ENCODE measurements around the genes C7, RIMOC1, ZNF131, TMEM267 and C5orf34.

- PRO-cap = unidirectional peak, plus-strand start at chr5:40909422; unidirectional peak, plus-strand start at chr5:40909497
Observed at GRCh38 chr5:40909034-40909690, at the start of gene C7. Gene C7, plus strand, starts transcription at chr5:40909497.

DNA sequence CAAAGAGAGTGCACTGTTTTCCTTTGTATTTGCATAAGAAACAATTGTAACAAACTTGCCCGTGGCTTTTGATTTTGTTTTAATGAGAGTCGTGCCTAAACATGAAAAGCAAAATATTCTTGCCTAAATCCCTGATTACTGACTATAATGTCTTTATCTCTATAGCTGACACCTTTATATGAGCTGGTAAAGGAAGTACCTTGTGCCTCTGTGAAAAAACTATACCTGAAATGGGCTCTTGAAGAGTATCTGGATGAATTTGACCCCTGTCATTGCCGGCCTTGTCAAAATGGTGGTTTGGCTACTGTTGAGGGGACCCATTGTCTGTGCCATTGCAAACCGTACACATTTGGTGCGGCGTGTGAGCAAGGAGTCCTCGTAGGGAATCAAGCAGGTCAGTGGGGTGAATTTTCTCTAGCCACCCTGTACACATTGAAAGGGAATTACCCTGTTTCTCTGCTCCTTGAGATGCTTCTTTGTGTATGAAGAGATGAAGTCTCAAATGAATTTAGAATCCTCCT, 48.6 kb downstream of the C7 start:
- PRO-cap = no peak

- PRO-cap = no peak
Observed at GRCh38 chr5:40991217-40991523, 80.0 kb downstream of the MROH2B start.

DNA sequence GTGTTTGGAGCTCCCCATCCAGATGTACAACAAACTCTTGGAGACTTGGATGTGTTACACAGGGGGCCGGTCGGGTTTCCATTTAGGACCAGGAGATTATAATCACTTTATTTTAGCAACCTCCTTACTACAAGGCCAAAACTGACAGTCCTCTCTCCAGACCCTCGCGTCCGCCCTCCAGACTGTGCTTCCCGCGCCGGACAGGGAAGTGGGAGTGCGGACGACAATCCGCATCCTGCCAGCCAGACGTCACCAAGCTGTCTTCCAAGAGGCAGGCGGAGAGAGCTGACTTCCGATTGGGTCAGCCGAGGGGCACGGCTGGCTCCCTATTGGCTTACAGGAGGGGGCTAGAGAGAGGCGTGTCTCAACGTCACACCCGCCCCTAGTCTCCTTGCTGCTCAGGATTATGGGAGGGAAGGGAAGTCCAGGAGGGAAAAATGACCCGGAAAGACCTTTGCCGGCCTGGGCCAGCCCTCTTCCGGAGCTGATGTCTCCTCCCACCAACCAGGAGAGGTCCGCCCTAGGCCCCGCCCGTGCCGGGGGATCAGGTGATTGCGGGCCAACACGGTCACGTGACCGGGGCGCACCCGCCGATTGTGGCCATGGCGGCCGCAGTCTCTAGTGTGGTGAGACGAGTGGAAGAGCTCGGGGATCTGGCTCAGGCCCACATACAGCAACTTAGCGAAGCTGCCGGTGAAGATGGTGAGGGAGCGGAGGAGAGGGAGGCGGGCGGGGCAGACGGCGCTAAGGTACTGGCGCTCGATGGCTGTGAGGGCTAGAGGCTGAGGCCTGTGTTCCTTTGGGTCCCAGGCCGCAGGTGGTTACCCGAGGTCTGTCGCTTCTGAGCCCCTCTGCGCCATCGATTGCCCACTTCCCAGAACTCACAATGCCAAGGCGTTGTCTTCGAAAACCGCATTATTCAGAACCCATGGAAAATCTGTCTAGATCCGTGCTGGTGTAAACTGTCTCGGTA, at the start of gene RIMOC1:
Gene RIMOC1, plus strand, starts transcription at position 579 of the 973 bp plus-strand sequence.
- PRO-cap = bidirectional peak, plus-strand start at position 584 of the sequence, minus-strand start at position 202 of the sequence

- PRO-cap = no peak
Observed at GRCh38 chr5:42550486-42551234, 127.4 kb downstream of the GHR start.

DNA sequence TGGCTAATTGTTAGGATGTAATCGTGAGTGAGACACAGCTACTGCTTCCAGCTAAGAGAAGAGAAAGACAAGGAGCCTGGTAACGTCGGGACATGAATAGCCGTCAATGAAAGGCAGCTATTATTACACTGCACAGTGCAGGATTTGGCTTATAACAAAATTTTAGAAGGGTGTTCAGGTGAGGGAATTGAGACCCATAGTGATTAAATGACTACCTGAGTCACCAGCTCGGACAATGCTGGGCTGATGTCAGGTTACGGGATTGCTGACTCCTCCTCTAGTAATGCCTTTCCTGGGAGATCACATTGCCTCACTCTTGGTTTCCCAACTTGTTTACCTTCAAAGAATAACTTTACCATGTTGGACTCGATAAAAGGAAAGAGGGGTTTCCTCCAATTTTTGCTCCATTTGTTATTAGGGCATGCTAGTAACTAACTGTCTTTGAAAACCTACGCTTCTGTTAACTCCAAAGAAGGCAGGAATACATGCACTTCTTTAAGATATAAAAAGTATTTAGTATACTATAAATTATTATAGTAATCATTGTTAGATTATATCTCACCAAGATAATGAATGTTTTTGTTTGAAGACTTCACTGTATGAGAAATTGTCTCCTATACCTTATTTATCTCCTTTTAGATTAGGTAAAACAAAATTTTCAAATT, 132.6 kb downstream of the GHR start:
- PRO-cap = no peak

- PRO-cap = no peak
Observed at GRCh38 chr5:42819356-42819861, 7.7 kb upstream of the SELENOP start.

GRCh38 chr5:42824445-42825065, 12.9 kb upstream of the SELENOP start:
- PRO-cap = no peak

GRCh38 chr5:42837528-42838173, 26.0 kb upstream of the SELENOP start:
- PRO-cap = no peak

DNA sequence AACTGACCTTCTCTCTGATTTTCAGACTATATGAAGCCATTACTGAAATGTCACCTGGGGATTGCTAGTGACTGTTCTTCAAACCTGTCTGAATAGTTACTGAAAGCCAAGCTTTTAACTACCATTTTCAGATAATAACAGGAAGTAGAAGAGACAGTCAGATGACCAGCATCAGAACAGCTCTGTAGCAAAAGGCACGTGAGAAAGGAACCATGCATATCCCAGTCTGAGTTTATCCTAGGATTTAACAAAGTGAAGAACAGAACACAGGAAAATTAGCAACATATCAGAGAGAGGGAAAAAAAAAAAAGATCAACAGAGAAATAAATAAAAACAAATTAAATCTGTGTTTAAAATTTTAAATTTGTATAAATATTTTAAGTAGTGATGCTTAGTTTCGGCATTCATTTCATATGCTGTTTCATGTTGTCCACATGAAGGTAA, 75.0 kb upstream of the SELENOP start:
- PRO-cap = no peak

DNA sequence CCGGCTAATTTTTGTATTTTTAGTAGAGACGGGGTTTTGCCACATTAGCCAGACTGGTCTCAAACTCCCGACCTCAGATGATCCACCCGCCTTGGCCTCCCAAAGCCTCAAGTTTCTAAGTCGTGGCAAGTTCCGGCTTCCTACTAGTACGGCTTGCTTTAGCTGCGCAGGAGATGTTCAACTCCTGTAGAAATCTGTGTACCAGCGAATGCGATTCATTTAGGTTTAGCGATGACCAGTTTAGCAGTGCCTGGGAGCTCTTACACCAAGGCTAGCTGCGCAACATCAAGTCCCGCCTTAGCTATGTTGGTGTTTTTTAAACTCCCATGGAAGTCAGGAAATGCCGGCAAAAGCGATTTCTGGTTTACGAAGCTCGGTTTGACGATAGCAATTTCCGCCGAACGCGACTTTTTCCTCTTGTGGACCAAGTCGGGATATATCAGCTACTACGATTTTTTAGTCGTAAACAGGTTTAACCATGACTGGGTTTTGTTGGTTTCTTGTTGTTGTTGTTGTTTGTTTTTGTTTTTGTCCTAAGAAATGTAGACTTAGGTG, 46.4 kb downstream of the ANXA2R start:
- PRO-cap = bidirectional peak, plus-strand start at position 349 of the sequence, minus-strand start at position 291 of the sequence

DNA sequence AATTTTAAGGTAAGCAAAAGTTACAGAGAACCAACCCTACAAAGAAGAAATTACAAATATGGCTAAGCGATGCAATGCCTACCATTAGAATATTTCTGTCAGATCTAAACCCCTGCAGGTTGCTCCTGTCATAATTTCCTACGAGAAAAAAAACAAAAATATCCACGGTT, 980 bp upstream of the ANXA2R start:
- PRO-cap = no peak

GRCh38 chr5:43066852-43067994, 27.1 kb upstream of the ANXA2R start:
- PRO-cap = bidirectional peak, plus-strand start at chr5:43067026, minus-strand start at chr5:43066949; unidirectional peak, minus-strand start at chr5:43067450

DNA sequence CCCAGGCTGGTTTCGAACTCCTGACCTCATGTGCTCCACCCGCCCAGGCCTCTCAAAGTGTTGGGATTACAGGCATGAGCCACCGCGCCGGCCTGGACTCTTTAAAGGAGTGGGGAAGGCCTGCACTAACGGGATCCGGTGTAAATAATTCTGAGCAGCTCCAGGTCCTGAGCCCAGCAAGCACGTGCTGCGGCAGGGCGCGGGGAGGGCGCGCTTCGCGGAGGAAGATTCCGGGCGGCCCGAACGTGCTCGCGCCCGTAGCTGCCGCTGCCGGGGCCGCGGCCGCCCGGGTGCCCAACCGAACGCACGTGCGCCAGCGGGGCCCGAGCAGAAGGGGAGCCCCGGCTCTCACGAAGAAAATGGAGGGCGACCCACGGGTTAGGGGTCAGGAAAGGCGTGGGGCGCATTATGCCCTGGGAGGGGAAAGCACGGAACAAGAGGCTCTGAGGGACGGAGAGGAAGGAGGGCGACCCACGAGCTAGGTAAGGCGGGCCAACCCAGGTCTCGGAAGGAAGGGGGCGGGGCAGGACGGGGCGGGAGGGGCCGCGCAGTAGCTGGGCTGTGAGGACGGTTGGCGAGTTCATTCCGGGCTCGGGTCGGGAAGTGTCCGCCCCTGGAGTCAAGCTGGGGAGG, at the start of gene ZNF131:
Gene ZNF131, plus strand, starts transcription at position 273 of the 633 bp plus-strand sequence.
- PRO-cap = bidirectional peak, plus-strand start at position 279 of the sequence, minus-strand start at position 152 of the sequence; bidirectional peak, plus-strand start at position 526 of the sequence, minus-strand start at position 445 of the sequence

DNA sequence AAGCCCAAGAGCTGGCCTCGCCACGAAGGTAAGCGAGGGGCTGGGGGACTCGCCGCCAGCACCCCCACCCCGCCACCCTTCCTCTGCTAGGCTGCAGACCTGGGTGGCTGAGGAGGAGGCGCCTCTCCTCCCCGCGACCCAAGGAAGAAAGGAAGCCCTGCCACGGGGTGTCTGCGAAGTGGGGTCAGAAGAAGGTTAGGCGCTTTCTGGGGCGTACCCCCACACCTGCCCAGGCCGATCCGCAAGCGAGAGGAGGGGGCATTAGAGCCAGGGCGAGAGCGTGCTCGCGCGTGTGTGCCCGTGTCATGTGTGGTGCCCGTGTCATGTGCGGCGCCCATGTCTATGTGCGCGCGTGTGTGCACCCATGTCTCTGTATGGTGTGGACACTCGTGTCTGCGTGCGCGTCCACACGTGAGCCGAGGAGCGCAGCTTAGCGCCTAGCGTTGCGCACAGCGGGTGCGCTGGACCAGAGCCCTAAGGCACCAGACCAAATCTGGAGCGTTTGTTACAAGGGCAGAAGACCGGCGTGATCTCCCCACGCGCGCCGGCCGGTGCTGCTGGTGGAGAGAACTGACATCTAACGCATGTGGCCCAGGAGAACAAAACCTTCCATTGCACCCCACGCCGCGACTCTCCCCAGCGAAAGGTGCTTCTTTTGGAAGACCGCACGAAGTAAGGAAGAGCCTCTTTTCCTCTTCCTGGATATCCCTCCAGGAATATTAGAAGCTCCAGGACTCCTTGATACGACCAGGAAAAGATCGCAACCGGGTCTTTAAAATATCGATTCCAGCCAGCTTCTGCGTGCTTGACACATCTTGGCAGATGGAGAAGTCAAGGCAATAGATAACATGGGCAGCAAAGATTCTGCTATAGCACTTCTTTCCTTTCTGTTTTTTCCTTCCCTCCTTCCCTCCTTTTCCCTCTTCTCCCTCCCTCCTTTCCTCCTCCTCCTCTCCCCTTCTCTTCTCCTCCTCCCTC, 648 bp downstream of the NIM1K start:
- PRO-cap = no peak

- PRO-cap = no peak
Observed at GRCh38 chr5:43298462-43299124, 14.6 kb downstream of the HMGCS1 start.

GRCh38 chr5:43483750-43484817, at the start of gene TMEM267:
Gene TMEM267, minus strand, starts transcription at chr5:43483865.
- PRO-cap = bidirectional peak, plus-strand start at chr5:43483992, minus-strand start at chr5:43483833; bidirectional peak, plus-strand start at chr5:43484439, minus-strand start at chr5:43484416

GRCh38 chr5:43514395-43515703, at the start of gene C5orf34:
Gene C5orf34, minus strand, starts transcription at chr5:43515148.
- PRO-cap = bidirectional peak, plus-strand start at chr5:43515252, minus-strand start at chr5:43515148

DNA sequence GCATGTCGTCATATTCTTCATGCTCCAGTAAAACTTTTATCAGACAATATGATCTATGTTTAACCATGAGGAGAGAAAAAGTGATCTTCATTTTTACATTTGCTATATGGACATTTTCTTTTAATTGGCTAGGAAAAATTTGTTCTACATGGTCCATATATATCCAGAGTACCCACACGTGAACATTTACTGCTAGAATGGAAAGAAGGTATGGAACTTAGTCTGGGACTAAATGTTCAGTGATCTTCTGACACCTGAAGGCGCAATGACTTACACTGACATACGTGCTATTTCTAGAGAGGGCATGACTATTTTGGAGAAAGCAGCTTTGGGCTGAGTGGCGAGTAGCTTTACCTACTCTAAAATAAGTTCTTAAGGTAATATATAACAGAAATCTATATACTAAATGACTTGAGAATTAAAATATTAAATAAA, 10.3 kb downstream of the NNT start:
- PRO-cap = no peak

- PRO-cap = no peak
Observed at GRCh38 chr5:43684089-43684512, 81.1 kb downstream of the NNT start.